ENCODE measurements around the gene CHCHD6.

DNA sequence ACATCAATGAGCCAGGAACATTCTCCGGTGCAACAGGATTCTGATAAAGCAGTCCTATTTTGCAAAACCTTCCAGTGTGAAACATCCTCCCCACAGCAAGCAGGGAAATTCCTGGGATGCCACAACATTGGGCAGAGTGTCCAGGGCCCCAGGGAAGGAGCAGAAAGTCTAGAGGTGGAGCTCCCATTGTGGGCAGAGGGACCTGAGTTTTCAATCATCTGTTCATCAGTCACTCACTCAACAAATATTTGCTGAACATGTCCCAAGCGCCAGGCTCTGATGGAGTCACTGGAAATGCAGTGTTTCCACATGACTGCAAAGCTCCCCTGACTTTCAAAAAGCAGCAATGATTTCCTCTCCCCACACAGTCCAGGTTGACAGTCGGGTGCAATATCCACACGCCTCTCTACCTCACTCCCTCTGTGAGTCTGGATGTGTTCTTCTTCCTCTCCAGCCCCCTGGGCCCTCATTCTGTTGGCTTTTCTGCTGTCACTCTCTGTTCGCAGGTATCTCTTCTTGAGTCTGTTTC, 7.5 kb upstream of the HEG1 start:
- RRBS = no CpG with 5 or more reads among the region's 5 CpGs

GRCh38 chr3:125241114-125241863, 28.7 kb upstream of the SLC12A8 start:
- RRBS = no CpG with 5 or more reads among the region's 5 CpGs

GRCh38 chr3:125245707-125246353, 33.3 kb upstream of the SLC12A8 start:
- RRBS = no CpG with 5 or more reads among the region's 1 CpG

DNA sequence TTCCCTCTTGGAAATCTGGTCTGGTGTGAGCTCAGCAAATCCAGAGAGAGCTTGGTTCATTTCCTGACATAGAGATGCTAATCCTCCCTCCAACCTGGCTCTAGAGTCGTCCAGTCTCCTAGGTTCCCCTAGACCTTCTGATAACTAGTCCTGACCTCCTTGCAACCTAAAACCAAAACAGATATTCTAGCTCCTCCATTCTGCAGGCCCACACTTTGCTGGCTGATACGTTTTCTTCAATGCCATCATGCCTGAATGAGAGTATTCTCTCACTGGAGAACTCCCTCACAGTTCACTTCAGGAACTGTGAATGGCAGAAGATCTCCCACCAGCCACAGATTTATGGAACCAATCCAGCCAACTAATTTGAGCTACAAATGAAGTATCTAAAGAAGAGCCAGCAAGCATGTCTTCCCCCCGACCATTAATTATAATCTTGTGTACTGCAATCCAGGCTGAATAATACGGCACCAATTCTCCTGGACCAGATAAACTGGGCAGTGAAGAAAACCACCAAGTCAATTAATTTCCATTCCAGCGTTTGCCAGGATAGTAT, 1.6 kb downstream of the ZNF148 start:
- RRBS = no CpG with 5 or more reads among the region's 5 CpGs

DNA sequence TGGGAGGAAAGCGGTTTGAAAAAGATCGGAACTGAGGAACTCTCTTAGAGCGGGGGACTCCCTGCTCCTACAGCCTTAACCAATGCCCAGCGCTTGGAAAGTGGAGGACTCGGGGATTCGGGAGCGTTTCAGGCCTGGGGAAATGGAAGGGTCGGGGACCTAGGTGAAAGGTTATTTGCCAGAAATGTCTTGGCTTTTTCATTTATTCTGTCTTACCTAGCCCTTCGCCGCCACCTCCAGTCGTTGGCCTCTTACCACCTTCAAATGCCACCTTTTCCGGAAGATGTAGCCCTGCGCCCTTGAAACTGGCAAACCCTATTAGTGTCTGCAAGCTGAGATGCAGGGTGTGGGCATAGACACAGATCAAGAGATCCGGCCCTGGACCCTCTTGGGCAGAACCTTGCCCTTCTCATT, 424 bp upstream of the ZNF148 start:
- RRBS = 3% methylated on average over 3 of the region's 14 CpGs

GRCh38 chr3:126157206-126157599, 23.2 kb downstream of the ALDH1L1 start:
- RRBS = 99% methylated on average over 7 of the region's 18 CpGs

- RRBS = no CpG with 5 or more reads among the region's 15 CpGs
Observed at GRCh38 chr3:126197483-126198787, 17.5 kb upstream of the ALDH1L1 start.

DNA sequence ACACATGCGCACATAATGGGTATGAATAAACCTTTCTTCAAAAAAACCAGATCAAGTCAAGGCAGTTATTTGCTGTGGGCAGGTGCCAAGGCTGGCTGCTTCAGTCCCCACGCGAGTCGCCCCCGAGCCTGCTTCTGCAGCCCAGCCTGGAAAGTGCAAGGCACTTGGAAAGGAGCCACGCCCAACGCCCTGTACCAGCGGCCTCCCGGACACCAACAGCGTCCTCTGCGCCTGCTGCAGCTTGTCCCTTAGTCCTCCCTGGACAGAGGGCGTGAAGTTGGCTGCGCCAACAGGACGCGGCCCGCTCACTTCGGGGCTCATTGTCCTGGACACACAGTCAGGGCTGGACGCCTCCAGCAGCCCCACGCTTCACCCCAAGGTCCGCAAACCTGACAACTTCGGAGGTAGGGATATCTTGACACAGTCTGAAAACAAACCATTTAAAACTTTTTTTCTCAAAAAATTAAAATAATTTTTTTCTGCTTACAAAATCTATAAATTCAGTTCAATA, 68.8 kb downstream of the KLF15 start:
- RRBS = no CpG with 5 or more reads among the region's 21 CpGs

- RRBS = no CpG with 5 or more reads among the region's 14 CpGs
Observed at GRCh38 chr3:126300895-126301635, 56.1 kb downstream of the KLF15 start.

- RRBS = no CpG with 5 or more reads among the region's 6 CpGs
Observed at GRCh38 chr3:126353125-126353572, 4.1 kb downstream of the KLF15 start.

GRCh38 chr3:126353573-126354733, 3.3 kb downstream of the KLF15 start:
- RRBS = no CpG with 5 or more reads among the region's 12 CpGs

DNA sequence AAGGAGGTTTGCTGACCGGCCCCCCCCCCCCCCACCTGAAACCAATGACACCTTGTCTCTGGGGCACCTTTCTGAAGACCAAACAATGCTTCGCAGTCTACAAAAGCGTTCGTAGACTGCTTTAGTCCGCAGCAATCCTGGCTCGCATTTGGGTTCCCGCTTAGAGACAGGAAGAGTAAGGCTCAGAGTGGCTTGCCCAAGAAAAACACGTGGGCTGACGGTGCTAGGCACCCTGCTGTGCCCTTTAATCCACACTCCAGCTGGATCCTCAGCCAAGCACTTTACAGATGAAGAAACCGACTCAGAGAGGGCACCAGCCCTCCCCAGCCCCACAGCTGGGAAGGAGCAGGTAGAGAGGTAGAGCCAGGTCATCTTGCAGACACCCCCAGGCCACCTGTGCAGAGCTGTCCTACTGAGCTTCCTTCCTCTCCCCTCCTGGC, 858 bp upstream of the KLF15 start:
- RRBS = 5% methylated on average over 1 of the region's 10 CpGs

- RRBS = no CpG with 5 or more reads among the region's 14 CpGs
Observed at GRCh38 chr3:126449114-126449914, 26.4 kb downstream of the ZXDC start.

- RRBS = 2% methylated on average over 7 of the region's 65 CpGs
Observed at GRCh38 chr3:126476127-126476884, 615 bp upstream of the ZXDC start.

GRCh38 chr3:126703641-126704398, at the start of gene CHCHD6:
Gene CHCHD6 (plus strand): TSS chr3:126704240.
- RRBS = under 1% methylated on average over 8 of the region's 52 CpGs

- RRBS = 2% methylated on average over 20 of the region's 44 CpGs
Observed at GRCh38 chr3:126704425-126704959, 452 bp downstream of the CHCHD6 start.

GRCh38 chr3:126983692-126984525, 994 bp downstream of the PLXNA1 start:
- RRBS = 4% methylated on average over 42 of the region's 65 CpGs

DNA sequence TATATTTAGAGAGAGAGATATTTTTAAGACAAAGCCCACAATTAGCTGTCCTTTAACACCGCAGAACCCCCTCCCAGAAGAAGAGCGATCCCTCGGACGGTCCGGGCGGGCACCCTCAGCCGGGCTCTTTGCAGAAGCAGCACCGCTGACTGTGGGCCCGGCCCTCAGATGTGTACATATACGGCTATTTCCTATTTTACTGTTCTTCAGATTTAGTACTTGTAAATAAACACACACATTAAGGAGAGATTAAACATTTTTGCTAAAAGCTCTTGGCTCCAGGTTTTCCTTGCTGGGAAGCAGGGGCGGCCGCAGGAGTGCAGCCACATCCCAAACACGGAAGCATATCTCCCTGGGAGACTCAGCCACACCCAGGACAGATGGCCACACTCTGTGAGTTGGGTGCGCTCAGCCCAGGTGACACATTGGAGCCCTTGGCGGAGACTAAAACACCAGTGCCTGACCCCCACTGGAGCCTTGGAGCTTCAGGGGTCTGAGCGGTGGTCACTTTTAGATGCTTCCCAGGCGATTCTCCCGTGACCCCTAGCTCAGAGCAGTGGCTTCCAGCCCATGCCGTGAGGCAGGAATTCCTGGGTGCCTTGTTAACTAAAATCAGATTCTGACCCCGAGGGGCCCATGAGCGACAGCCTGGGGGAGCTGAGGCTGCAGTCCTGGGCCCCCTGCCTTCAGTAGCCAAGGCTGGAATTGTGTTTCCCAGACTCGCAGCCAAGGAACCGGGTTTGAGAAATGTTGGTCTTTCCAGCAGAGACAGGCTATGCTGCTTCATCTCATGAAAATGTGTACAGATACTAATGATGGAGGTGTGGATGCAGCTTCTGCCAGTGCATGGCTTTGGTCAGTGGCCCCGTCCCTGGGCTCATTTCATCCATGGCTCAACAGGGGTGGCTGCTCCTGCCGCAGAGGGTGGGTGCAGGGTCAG, 54.5 kb downstream of the PLXNA1 start:
- RRBS = no CpG with 5 or more reads among the region's 25 CpGs

DNA sequence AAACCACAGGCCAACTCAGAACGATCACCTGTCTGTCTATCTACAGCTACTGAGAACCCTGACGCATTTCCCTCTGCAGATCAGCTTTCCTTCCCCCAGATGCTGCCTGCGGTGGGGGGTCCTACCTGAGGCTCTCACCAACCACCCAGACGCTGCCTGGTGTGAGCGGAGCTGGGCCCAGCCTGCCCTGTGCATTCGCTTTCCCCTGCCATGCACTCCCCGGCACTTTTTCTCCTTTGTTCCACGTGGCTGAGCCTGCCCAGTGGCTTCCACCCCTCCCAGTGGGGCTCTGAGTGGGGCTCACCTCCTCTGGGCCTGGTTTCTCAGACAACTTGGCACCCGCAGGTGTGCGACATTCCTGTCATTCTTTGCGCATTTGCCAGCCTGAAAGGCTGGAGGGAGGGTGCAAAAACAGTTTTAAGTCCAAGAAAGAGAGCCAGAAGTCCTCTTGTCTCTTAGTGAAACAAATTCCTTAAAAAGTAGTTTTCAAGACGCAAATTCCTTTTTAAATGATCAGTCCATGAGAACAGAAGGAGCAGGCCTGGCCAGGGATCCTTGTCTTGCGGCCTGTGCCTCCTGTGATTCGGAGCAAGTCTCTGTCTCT, 60.4 kb downstream of the PLXNA1 start:
- RRBS = no CpG with 5 or more reads among the region's 14 CpGs

- RRBS = no CpG with 5 or more reads among the region's 15 CpGs
Observed at GRCh38 chr3:127138615-127139134, 54.3 kb upstream of the PRR23E start.

Data from brain (tissue), 1 donor.